Prostate gland (tissue), 2 donors: ENCODE data around the genes IGIP, PCDHA6, PCDHB1, PCDHB8 and PCDHGA1.

GRCh38 chr5:140125784-140126046 is at the start of gene IGIP:
TSS of gene IGIP (plus strand) at chr5:140125937.
- PRO-cap: no peak
- RAMPAGE, long total RNA, 2 experiments: no peak in any of the 2 experiments

GRCh38 chr5:140180907-140181533 is 6.0 kb downstream of the CYSTM1 start:
- PRO-cap: no peak
- RAMPAGE, long total RNA, 2 experiments: no peak in any of the 2 experiments

- PRO-cap: no peak
- RAMPAGE, long total RNA, 2 experiments: no peak in any of the 2 experiments
Measured at GRCh38 chr5:140222379-140222883, 47.4 kb downstream of the CYSTM1 start.

DNA sequence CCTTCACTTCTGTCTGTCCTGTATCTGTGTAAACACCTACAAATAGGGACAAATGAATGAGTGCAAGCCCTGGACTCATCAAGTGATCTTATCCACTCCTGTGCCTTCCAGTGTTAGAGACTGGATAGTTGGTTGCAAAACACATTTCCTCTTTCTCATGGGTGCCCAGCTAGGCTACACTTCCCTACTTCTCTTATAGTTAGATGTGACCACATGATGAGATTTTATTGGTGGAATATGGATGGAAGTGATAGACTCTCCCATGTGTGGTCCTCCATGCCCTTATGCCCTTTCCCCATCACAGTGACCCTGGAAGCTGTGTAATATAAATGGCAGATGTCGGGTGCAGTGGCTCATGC is 17.0 kb upstream of the PFDN1 start:
- PRO-cap: unidirectional peak, minus-strand start at position 90 of the sequence
- RAMPAGE, long total RNA, 2 experiments: no peak in any of the 2 experiments

GRCh38 chr5:140342179-140343332 is 3.8 kb downstream of the HBEGF start:
- PRO-cap: bidirectional peak, plus-strand start at chr5:140342561, minus-strand start at chr5:140342388
- RAMPAGE, long total RNA, 2 experiments: no peak in any of the 2 experiments

GRCh38 chr5:140381443-140381647 is 20.3 kb upstream of the ANKHD1 start:
- PRO-cap: no peak
- RAMPAGE, long total RNA, 2 experiments: no peak in any of the 2 experiments

GRCh38 chr5:140401975-140402394 is 352 bp downstream of the ANKHD1 start:
- PRO-cap: no peak
- RAMPAGE, long total RNA, 2 experiments: no peak in any of the 2 experiments

DNA sequence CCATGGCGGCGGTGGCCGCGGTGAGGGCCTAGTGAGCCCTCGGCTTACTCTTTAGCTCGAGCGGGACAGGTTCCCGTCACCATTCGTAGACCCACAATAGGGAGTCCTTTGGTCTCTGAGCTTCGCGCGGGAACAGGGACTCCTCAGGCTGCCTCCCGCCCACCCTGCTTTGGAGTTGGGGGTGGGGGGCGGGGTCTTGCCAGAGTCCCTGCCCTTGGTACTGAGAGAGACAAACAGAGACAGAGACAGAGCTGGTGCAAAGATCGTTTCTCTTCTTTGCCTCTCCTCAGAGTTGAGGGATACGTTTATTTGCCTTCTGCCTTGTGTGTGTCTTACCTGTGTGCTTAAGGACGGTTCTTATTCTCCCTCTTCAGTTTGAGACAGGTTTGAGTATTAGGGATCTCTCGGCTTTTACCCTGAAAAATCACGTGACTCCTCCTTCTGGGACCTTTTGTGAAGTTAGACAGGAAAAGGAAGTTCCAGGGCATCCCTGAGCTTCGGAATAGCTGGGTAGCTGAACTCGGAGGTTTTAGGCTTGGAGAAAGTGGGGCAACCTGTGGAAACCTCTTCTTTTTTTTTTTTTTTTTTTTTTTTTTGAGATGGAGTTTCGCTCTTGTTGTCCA is 873 bp downstream of the ANKHD1 start:
- PRO-cap: bidirectional peak, plus-strand start at position 242 of the sequence, minus-strand start at position 171 of the sequence
- RAMPAGE, long total RNA, 2 experiments: no peak in any of the 2 experiments

- PRO-cap: no peak
- RAMPAGE, long total RNA, 2 experiments: no peak in any of the 2 experiments
Measured at GRCh38 chr5:140451749-140452302, 50.2 kb downstream of the ANKHD1 start.

DNA sequence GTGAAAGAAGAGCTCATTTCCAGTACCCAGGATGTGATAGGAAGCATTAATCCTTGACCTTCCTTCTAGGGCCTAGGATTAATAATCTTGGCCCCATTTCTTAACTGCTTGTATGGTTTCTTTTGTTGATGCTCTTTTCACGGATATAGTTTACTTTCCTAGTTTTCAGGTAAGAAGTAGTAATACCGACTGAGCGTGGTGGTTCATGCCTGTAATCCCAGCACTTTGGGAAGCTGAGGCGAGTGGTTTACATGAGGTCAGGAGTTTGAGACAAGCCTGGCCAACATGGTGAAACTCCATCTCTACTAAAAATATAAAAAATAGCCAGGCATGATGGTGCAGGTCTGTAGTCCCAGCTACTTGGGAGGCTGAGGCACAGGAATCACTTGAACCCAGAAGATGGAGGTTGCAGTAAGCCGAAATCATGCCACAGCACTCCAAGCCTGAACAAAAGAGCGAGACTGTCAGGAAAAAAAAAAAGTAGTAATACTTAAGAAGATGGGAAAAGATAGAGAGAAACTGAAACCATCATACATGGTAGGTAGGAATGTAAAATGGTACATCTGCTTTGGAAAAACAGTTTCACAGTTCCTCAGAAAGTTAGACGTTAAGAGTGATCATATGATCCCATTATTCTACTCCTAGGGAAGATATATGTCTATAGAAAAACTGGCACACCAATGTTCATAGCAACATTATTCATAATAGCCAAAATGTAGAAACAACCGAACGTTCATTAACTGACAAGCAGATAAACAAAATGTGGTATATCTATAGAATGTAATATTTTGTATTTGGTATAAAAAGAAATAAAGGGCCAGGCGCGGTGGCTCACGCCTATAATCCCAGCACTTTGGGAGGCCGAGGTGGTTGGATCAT is 16.1 kb upstream of the EIF4EBP3 start:
- PRO-cap: no peak
- RAMPAGE, long total RNA, 2 experiments: no peak in any of the 2 experiments

GRCh38 chr5:140550566-140551498 is 3.4 kb downstream of the EIF4EBP3 start:
- PRO-cap: no peak
- RAMPAGE, long total RNA, 2 experiments: no peak in any of the 2 experiments

- PRO-cap: unidirectional peak, minus-strand start at chr5:140571222
- RAMPAGE, long total RNA, 2 experiments: no peak in any of the 2 experiments
Measured at GRCh38 chr5:140570957-140571706, 6.5 kb downstream of the SLC35A4 start.

DNA sequence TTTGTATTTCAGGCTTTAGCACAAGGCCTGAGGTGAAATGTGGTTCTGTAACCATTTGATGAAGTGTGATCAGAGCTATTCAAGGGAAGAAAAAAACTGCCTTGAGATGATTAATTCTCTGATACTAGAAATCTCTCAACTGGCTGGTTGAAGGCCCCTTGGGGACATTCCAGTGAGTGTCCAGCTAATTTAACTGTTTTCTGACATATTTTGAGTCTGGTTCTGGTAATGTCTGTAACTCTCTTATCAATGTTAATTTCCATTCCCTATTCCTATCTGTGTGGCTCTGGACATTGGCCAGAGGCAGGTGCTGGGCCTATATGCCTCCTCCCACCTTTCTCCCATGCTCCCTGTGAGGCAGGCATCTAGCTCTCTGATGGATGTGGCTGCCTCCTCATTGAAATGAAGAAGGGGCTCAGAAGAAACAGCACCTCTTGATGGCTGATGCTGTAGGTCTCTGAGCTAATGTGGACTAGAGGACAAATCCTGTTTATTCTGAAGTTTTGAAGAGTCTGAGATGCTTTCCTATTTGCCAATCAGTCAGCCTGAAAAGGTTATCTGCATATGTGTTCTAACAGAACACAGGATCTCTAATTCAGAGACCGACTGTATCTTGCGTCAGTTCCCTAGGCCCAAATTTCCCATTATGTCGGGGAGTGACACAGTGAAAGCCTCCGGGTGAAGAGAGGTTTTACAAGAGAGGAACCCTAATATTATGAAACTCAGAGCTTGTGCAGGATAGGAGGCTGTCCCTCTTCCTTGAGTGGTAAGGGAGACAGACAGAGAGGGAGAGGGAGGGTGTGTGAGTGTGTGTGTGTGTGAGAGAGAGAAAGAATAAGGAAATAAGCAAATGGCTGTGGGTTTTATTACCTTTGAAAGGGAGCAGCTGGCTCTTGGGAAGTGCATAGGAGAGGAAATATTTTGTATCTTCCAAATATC is 2.2 kb downstream of the CD14 start:
- PRO-cap: no peak
- RAMPAGE, long total RNA, 2 experiments: no peak in any of the 2 experiments

DNA sequence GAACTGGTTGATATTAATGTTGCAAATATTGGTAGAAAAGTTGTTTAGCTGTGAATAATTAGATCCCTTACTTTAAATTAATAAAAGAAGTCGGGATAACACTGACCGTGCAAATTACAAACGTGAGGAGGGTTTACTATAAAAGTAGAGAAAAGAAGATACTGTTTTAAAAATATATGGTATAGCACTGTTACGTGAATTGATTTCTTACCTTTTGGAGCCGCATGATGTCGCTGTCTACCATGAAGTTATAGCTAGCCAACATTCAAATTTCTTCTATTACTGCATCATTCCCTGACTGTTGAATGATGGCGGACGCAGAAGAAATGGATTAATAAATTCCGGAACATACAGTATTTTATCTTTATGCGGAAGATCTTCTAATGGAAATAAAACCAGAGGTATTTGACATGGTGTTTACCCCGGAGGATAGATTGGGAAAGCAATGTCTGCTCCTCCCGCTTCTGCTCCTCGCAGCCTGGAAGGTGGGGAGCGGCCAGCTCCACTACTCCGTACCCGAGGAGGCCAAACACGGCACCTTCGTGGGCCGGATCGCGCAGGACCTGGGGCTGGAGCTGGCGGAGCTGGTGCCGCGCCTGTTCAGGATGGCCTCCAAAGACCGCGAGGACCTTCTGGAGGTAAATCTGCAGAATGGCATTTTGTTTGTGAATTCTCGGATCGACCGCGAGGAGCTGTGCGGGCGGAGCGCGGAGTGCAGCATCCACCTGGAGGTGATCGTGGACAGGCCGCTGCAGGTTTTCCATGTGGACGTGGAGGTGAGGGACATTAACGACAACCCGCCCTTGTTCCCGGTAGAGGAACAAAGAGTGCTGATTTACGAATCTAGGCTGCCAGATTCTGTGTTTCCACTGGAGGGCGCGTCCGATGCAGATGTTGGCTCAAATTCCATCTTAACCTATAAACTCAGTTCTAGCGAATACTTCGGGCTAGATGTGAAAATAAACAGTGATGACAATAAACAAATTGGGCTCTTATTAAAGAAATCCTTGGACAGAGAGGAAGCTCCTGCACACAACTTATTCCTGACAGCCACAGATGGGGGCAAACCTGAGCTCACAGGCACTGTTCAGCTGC is at the start of gene PCDHA6:
PCDHA6 (plus strand) TSS at position 279 of the 1,095 bp plus-strand sequence.
- PRO-cap: no peak
- RAMPAGE, long total RNA, 2 experiments: no peak in any of the 2 experiments

GRCh38 chr5:141001830-141002770 is 35.8 kb downstream of the PCDHAC2 start:
- PRO-cap: no peak
- RAMPAGE, long total RNA, 2 experiments: no peak in any of the 2 experiments

DNA sequence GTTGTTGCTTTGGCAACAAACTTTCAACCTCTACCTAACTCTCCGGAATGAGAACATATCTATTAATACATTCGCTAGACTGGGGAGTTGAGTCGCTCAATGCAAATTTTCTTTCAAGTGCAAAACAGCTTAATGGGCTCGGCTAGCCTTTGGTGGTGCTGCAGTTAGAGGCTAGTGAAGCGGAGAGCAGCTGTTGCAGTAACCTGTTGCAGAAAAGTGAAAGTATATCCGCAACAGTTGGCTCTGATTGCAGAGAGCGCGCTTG is at the start of gene PCDHB1:
PCDHB1 (plus strand) TSS at position 178 of the 265 bp plus-strand sequence.
- PRO-cap: no peak
- RAMPAGE, long total RNA, 2 experiments: no peak in any of the 2 experiments

DNA sequence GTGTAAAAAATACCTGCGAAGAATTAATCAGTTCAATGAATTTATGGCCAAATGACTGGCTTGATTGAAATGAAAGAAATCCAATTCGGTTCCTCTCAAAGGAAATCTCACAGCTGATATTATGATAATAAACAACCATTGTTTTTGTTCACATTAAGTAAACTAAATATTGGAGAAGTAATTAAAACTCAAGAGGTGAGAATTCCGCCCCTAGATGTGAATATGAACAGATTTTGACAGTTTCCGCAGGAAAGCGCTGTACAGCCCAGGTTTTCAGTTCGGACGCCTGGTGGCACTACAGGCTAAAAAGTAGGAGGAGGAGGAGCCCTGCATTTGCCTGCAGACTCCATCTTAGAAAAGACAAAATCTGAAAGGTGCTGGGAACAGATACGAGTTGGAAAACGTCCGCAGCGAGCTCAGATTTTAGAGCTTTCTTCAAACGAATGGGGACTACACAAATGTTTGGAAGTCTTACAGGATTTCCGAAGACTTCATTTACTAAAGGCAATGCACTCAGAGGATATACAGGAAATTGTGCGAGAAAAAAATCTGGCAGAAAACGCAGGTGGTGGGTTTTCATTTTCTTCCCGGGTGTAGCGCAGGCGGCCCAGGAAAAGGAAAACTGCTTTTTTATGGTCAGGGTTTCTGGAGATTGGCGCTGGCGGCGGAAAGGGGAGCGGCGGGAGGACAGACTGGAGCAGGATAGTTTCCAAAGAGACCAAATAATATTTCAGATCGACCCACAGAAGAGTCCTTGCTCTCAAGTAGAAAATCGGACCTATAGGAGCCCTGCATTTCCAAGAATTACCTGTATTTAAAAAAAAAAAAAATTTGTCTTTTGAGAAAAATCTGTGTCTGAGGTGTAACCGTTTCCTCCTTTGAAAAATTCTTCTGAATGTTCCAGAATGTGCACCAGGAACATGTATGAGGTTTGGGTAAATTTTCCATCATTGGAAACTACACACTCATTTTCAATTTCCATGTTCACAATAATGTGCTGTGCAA is 9.8 kb upstream of the PCDHB2 start:
- PRO-cap: unidirectional peak, plus-strand start at position 383 of the sequence
- RAMPAGE, long total RNA, 2 experiments: no peak in any of the 2 experiments

DNA sequence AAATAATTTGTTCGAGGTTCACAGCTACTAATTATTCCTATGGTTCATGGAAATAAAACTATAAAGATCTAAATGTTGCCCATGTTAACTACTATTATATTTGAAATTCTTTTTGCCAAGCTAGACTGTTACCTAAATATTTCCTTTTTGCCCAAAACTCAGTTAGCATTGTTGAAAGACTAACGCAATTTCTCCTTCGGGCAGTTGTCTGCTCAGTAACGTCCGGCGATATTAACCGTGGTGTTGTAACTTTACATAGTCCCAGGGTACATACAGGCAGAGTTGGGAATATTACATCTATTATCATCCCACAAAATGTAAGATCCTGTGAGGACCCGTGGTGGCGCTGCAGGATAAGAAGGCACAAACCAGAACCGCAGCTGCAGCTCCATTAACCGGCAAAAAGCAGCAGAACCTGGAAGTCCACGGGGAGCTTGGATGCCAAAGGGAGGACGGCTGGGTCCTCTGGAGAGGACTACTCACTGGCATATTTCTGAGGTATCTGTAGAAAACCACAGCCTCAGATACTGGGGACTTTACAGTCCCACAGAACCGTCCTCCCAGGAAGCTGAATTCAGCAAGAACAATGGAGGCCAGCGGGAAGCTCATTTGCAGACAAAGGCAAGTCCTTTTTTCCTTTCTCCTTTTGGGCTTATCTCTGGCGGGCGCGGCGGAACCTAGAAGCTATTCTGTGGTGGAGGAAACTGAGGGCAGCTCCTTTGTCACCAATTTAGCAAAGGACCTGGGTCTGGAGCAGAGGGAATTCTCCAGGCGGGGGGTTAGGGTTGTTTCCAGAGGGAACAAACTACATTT is at the start of gene PCDHB8:
PCDHB8 (plus strand) TSS at position 342 of the 813 bp plus-strand sequence.
- PRO-cap: no peak
- RAMPAGE, long total RNA, 2 experiments: no peak in any of the 2 experiments

DNA sequence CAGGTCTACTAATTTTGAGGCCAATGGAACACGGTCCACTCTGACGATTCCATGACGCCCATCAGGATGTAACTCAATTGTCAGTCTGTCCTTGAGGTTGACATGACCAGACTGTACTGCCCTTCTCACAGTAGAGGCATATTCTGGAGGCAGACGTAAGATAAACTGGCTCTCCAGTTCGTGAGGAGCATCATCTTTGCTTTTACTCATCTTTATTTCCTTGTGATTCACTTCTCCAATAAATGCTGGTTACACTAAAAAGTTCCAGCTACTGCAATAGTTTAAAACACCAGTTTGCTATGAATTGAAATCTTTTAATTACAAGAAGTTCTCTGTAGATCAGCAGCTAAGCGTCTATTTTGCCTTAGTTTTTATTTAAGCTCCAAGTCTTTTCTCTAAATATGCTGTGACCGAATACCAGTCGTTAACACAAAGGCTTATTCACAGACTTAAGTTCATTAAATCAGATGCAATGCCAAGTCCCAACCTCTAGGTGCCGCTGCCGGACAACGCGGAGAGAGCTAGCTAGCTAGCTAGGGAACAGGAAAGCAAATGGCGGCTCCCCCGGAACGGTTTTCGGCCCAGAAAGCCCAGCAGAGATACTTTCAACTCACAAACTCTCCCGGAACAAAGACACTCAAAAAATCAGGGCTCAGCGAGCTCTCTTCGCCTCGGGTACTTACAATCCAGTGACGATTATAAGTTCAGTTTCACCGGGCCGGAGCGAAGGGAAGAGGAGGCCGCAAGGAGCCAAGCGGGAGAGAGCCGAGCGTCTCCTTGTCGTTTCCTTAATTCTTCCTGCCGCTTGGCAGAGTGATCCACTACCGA is 535 bp downstream of the TAF7 start:
- PRO-cap: no peak
- RAMPAGE, long total RNA, 2 experiments: no peak in any of the 2 experiments

- PRO-cap: no peak
- RAMPAGE, long total RNA, 2 experiments: start-site peak on the plus strand in 1 of 2 experiments, at chr5:141330420-141330531 at its widest, 24 reads per replicate
Measured at GRCh38 chr5:141330185-141330805, at the start of gene PCDHGA1. TSS of gene PCDHGA1 (plus strand) at chr5:141330514.